Melanocyte of skin (primary cell): ENCODE measurements around a stretch of chr21.

DNA sequence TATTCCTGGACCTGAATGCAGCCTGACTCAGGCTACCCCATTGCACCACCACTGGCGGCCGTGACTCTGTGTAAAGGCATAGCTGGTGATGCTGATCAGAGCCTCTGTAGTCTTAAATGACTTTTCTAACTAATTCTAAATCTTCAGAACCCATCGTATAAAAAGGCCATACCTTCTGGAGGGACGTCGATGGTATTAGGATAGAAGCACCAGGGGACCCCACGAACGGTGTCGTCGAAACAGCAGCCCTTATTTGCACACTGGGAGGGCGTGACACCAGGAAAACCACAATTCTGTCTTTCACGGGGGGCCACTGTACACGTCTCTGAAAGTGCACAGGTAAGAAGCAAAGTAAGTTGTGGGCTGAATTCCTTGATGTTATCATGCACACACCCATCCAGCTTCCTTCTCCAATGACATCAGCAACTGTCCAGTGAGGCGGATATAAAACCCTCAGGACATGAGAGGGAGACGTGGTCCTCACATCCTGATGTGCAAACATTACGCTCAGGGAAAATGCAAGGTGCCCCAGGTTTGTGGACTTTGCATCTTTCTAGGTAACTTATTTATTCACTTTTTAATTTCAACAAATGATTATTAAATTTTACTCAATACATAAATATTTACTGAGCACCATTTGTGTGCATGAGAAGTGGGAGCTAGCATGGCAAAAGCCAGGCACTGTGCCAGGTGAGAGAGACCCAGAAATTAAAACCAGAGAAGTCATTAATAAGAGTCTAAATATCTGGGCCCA is 3.1 kb downstream of the TFF1 start:
- CAGE, long polyA plus RNA, 2 experiments, result no peak in any of the 2 experiments

DNA sequence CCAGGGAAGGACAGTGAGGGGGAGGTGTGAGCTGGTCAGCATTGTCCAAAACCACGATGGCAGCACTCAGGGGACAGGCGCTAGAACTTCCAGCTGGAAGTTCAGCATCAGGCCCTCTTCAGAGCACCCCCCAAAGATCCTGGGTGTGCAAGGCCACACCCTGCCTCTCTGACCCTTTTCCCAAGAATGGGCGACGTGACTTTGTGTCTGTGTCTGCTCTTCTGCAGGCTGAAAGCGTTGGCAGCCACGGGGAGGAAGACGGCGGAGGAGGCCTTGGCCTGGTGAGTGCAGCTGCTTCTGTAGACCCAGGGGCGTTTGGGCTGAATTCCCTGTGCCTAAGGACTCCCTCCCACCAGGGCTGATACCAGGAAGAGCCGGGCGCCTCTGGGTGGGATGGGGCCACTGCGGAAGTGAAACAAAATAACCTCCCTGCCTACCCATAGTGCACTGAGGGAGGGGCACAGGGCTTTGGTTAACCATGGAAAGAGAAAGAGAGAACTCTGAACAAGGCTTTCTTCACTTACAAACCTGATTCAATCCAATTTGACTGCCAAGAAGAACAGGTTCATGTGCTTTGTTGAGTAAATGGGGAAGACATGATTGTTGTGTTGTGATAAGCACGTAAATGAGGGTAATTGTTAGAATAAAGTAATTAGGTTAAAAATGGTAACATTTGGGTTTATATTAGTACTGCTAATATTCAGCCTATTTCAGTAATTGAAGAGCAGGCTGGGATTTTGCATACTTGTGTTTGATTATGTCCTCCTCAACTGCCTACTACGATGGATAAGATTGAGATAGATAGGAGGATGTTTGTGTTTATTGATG is 2.6 kb downstream of the UBASH3A start:
- CAGE, long polyA plus RNA, 2 experiments, result no peak in any of the 2 experiments

- CAGE, long polyA plus RNA, 2 experiments, result no peak in any of the 2 experiments
Measured at GRCh38 chr21:42524318-42525342, 11.0 kb downstream of the SLC37A1 start.

DNA sequence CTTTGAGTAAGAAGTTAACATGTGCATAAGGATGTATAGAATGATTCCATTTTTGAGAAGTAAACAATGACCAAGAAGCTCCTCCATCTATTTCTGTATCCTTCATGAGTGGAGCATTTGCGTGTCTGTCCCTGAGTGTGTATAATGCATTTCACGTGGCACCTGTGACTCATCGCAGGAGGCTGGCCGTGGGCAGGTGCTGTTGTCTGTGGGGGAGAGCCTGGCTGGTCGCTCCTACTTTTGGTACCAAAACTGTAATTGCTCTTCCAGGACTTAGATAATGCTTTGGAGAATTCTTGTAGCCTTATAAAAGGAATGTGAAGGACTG is 16.5 kb downstream of the SLC37A1 start:
- CAGE, long polyA plus RNA, 2 experiments, result no peak in any of the 2 experiments

- CAGE, long polyA plus RNA, 2 experiments, result no peak in any of the 2 experiments
Measured at GRCh38 chr21:42662088-42663246, 9.0 kb downstream of the PDE9A start.

DNA sequence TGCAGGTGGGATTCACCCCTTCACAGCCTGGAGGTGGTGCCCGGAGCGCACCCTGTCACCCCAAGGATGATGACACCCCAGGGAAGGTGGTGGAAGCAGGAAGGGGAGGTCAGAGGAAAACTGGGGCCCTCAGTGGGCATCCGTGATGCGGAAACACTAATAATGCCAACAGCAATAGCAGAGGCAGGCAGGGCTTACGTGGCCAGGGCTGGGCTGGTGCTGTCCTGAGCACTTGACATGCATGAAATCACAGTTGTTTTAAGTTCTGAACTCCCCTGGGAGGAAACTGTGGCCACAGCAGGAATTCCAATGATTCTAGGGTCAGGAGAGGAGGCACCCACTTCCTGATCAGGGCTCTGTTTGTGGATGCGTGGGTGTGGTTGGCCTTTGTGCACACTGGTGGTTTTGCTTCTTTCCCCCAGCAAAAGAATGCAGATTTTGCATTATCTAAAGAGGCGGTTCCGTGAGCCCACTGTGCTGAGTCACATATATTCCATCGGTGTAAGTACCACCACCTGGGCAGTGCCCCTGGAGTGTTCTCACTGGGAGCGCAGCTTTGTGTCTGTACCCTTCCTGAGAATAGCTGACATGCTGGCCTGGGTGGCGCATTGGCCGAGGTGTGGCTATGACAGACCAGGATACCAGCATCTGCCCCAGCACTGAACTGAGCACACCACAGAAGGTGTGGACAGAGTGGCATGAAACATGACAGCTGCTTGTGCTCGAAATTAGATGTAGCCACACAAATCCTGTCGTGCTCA is 70.9 kb downstream of the PDE9A start:
- CAGE, long polyA plus RNA, 2 experiments, result no peak in any of the 2 experiments

- CAGE, long polyA plus RNA, 2 experiments, result no peak in any of the 2 experiments
Measured at GRCh38 chr21:42781189-42782477, 97.7 kb downstream of the WDR4 start.

DNA sequence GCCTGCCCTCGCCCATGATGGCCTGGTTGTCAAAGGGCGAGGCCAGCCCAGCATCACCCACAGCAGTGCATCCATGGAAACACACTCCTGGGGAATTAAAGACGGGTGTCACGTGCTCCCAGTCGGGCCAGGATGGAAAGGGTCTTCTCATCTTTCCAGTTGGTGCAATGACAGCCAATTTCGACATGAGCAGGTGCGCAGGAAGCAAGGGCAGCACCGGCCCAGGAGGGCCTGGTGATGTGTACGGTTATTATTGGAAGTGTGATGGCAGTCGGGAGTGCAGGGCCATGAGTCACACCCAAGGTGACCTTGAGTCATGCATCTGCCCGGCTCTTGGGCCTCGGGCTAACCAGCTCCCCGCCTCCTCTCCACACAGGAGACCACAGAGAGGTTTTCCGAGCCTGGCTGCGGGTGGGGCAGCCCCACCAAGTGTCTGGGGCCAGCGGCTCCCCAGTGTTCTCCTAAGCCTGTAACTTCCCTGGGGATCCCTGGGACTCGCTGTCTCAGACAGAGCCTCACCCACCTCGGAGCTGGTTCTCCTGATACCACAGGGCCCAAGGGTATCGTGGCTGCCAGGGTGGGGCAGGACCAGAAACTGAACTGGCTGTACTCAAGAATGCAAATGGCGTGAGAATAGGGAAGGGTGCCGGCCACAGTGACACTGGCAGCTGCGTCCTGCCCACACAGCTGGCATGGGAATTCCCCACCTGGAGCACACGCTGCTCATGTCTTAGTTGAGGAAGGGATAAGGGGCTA is 119.8 kb downstream of the SIK1 start:
- CAGE, long polyA plus RNA, 2 experiments, result no peak in any of the 2 experiments

DNA sequence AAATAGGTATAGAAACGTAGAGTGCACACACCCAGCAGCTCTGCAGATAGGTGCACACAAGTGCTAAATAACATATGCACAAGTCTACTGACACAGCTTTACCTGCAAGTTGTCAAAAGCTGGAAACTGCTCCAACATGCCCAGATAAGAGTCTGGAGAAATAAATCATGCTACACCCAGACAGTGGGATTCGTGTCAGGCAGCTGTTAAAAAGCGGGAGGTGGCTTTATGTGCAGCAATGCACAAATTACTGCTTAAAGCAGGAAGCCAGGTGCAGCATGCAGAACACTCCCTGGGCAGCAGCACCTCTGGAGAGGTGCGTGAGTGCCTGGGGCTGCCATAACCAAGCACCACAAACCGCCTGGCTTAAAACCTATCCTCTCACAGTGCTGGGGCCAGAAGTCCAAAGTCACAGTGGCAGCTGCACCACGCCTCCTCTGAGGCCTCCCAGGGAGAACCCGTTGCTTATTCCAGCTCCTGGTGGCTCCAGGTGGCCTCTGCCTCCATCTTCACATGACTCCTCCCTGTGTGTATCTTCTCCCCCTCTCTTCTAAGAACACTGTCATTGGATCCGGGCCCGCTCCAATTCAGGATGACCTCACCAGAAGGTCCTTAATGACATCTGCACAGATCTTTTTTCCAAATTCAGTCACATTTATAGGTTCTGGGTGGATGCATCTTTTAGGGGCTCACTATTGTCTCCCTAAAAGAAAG is 115.6 kb downstream of the SIK1 start:
- CAGE, long polyA plus RNA, 2 experiments, result no peak in any of the 2 experiments

- CAGE, long polyA plus RNA, 2 experiments, result no peak in any of the 2 experiments
Measured at GRCh38 chr21:43333329-43334175, 93.4 kb downstream of the SIK1 start.

GRCh38 chr21:43353816-43354536 is 73.0 kb downstream of the SIK1 start:
- CAGE, long polyA plus RNA, 2 experiments, result no peak in any of the 2 experiments

GRCh38 chr21:43363025-43363287 is 64.0 kb downstream of the SIK1 start:
- CAGE, long polyA plus RNA, 2 experiments, result no peak in any of the 2 experiments

GRCh38 chr21:43477818-43478215 is 50.9 kb upstream of the SIK1 start:
- CAGE, long polyA plus RNA, 2 experiments, result no peak in any of the 2 experiments

DNA sequence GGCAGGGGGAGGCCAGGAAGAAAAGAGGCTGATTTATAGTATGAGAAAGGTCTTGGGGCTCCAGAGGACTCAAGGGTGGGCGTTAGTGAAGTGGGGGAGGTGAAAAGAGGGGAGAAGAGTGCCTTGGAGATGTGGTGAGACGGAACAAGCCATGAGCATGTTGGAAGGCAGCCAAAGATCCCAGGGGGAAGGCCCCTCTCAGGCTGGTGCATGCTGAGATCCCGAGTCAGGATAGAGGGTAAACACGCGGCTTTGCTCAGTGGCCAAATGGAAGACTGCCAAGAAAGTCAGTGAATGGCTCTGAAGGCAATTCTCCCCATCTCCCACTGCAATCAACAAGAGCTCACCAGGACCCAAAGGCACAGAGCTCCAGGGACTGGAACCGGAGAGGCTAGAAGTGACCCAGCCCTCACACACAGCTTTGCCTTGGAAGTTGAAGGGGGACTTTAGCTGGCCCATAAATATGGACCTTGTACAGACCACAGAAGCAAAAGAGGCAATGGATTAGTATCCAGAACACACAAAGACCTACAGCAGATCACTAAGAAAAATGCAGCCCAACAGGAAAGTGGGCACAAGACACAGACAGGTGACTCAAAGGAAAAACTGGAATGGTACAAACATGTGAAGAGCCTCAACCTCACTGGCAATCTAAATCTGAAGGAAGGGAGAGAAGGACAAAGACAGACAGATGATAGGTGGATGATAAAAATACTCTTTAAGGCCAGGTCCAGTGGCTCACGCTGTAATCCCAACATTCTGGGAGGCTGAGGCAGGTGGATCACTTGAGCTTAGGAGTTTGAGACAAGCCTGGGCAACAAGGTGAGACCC is 44.8 kb downstream of the H2BC12L start:
- CAGE, long polyA plus RNA, 2 experiments, result no peak in any of the 2 experiments

DNA sequence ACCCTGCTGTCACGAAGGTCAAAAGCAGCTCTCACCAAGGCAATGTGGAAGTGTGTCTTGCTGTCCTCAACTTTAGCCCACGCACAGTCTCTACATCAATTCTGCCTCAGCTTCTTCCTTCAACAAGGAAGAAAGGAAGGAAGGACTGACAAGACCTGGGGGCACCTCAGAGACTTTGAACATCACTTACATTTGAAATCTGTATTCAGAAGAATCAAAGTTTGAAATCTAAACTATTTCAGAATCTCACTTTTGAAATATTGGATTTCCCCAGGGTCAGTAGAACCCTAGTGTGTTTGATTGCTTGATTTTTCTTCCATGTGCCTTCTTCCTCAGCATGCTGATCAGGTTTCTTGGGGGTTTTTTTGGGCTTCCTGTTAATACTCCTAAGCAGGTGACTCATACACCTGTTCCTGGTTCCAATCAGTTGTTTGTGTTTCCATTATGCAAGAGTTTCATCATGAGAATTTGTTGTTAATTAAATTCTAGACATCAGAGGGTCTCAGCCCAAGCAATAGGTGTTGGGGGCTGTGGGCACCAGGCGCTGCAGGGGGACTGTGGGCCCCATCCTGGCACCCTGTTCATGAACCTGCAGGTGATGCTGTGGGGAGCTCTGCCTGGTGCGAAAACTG is 6.6 kb upstream of the CSTB start:
- CAGE, long polyA plus RNA, 2 experiments, result no peak in any of the 2 experiments

DNA sequence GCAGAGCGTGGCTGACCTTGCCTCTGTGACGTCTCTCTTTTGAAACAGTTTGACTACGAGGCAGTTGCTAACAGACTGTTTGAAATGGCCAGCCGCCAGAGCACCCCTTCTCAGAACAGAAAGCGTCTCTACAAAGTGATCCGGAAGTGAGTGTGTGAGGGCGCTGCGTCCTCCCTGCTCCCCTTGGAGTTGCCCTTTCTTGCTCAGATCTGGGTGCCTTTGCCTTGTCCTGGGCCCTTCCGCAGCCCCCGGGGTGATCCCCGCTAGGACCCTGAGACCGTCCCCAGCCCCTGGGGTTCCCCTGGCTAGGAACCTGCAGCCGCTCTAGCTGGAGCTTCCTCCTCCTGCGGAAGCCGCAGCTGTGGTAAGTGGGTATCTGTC is 11.1 kb downstream of the RRP1 start:
- CAGE, long polyA plus RNA, 2 experiments, result no peak in any of the 2 experiments

DNA sequence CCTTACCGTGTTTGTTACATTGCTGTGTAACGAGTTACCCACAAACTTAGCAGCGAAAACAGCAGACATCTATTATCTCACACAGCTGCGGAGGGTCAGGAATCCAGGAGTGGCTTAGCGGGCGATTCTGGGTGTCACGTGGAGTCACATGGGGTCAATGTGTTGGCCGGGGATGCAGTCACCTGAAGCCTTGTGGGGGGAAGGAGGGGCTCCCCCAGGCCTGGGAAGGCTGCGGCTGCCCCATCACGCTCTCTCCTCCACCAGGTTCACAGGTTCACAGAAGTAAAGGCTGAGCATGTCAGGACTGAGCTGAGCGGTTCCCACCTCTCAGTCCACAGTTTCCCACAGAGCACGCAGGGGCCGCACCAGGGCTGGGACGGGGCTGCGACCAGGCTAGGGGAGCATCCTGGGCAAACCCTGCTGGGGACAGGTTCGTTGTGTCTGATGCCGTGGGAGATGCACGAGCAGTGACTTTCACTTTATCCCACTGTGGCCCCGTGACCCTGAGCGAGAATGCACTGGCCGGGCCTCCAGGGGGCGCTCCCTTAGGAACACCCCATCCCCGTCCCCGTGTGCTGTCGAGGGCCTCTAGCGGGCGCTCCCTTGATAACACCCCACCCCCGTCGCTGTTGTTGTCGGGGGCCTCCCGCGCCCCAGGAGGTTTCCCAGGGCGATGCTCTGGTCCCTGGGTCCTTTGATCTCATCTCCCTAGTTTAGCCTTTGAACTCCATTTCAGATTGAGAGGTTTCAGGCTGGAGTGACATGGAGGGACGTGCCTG is 73.2 kb upstream of the TRAPPC10 start:
- CAGE, long polyA plus RNA, 2 experiments, result no peak in any of the 2 experiments

GRCh38 chr21:44034457-44035308 is 22.6 kb downstream of the TRAPPC10 start:
- CAGE, long polyA plus RNA, 2 experiments, result no peak in any of the 2 experiments

DNA sequence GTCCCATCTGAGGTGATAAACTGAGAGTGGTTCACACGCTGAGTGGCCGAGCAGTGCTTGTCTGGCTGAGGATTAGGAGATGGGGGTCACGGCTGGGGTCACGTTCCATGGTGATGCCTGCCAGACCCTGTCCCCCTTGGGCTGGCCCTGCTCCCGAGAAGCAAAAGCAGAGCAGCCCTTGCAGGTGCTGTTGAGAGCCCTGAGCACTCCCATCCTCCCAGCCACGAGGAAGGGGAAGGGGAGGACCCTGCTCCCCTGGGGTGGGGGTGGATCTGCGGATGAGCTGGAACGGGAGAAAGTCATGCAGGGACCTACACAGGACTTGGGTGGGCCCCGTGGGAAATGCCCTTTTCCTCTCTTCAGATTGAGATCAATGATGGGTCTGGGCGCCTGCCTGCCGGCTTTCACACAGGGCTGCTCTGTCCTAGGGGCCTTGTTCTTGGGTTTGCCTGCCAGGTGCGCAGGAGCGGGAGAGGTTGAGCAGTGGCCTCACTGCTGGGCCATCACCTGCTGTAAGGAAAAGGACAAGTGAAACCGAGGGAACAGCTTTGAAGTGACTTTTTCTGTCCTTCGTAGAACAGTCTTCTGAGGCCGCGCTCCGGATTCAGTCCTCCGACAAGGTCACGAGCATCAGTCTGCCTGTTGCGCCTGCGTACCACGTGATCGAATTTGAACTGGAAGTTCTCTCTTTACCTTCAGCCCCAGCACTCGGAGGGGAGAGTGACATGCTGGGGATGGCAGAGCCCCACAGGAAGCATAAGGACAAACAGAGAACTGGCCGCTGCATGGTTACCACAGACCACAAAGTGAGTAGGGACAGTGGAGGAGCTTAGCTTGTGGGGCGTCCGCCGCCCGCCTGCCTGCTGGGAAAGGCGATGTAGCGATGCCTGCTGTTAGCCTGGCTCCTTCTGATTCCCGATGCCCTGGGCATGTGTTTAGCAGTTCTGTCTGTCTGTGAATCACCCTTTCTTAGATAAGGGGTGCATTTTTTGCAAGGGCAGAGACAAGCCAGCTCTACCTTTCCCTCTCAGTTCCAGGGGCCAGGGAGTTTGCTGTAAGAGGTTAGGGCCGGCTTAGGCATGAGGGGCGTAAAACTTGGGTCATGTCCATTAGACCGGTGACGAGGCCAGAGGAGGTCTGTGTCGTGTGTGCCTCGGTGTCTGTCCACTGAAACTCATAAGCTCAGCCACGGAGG is 19.7 kb upstream of the PWP2 start:
- CAGE, long polyA plus RNA, 2 experiments, result no peak in any of the 2 experiments

DNA sequence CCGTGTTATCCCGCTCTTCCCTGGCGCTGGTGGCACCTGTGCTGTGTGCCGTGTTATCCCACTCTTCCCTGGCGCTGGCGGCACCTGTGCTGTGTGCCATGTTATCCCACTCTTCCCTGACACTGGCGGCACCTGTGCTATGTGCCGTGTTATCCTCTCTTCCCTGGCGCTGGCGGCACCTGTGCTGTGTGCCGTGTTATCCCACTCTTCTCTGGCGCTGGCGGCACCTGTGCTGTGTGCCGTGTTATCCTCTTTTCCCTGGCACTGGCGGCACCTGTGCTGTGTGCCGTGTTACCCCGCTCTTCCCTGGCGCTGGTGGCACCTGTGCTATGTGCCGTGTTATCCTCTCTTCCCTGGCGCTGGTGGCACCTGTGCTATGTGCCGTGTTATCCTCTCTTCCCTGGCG is 18.5 kb upstream of the PWP2 start:
- CAGE, long polyA plus RNA, 2 experiments, result no peak in any of the 2 experiments